SK-N-SH (cell line): ENCODE results near the gene FLRT3.

GRCh38 chr20:9279881-9280519, 211.1 kb downstream of the PLCB4 start:
- RRBS: no CpG with 5 or more reads among the region's 5 CpGs
CAGE:
- cytosol, long polyA plus RNA: no peak
- long polyA plus RNA: no peak
- nucleus, long polyA plus RNA: no peak

- RRBS: no CpG with 5 or more reads among the region's 2 CpGs
CAGE:
- cytosol, long polyA plus RNA: no peak
- long polyA plus RNA: no peak
- nucleus, long polyA plus RNA: no peak
Measured at GRCh38 chr20:9582900-9583188, 68.5 kb downstream of the LAMP5 start.

DNA sequence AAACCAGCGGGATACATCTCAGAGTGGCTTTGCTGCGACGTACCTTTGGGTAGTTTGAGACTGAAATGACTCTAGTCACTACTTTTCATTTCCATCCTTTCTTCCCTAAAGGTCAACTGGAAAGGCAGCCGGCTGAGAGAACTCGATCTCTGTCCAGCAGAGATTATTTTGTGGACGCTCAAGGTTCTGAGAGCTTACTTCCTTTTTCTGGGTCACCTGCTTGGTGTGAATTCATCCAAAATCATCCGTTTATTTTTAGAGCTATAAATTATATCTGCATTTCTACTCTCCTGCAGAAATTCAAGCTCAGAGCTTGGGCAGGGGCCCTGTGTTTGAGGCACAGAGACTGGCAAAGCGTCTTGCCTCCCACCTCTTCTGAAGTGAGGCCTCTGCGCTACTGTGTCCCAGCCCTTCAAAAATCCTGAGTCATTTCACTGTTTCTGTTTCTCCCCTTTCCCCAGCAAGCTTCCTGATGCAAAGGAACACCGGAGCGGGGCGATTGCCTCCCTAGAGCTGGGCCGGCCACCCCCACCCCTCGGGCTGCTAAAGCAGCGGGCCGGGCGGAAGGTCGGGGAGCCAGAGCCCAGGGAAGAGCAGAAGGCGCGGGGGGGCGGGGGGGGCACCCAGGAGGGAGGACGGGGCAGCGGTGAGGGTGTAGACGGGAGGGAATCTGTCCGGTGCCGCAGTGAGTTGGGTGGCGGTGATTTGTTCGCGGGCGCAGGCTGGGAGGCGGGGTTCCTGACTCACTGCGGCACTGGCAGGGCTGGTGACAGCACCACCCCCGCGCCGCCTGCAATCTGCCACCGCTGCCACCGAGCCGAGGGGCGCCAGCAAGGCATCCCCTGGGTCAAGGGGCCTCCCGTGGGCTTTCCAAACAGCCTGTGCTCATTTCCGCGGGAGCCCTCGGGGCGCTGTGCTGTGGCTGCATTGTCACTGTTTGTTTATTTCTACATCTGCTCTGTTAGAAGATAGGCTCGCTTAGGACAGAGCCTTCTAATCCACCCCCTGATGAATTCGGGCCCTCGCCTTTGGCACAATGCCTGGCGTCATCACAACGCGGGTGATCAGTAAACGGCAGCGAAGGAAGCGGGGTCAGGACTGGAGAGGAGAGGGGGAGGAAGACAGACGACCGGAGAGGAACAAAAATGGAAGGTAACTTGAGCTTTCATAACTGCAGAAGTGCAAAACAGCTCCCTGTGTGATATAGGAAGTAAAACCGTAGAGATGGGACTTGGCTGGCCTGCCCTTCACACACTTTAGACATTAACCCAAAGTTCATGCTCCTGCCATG, 46.5 kb upstream of the SNAP25 start:
- RRBS: 4% methylated on average over 3 of the region's 56 CpGs
CAGE:
- cytosol, long polyA plus RNA: no peak
- long polyA plus RNA: no peak
- nucleus, long polyA plus RNA: no peak

GRCh38 chr20:10311828-10312342, 93.3 kb downstream of the SNAP25 start:
- RRBS: no CpG with 5 or more reads among the region's 1 CpG
CAGE:
- cytosol, long polyA plus RNA: no peak
- long polyA plus RNA: no peak
- nucleus, long polyA plus RNA: no peak

- RRBS: no CpG with 5 or more reads among the region's 21 CpGs
CAGE:
- cytosol, long polyA plus RNA: no peak
- long polyA plus RNA: no peak
- nucleus, long polyA plus RNA: no peak
Measured at GRCh38 chr20:10433134-10433532, 889 bp downstream of the MKKS start.

DNA sequence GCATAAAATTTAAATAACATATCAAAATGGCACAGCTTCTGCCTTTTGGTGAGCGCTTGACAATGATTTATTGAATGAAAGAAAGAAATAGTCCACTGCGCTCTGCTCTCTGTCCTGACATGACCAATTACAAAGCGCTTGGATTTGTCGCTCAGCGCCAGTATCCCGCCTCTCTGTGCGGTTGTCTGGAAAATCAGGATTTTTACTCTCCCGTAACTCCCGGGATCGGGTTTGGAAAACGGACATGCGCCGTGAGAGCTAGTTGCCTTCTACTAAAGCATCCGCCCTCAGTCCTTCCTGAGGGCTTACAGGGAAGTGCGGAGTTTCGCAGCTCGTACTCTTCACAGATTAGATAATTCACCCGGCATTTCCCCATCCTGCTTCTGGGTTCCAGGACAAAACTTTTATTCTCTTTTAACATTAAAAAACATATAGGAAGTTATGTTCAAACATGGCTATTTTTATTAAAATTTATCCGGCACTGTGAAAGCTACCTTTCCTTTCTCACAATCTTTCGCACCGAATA, 428 bp upstream of the MKKS start:
- RRBS: 0% methylated on average over 1 of the region's 21 CpGs
CAGE:
- cytosol, long polyA plus RNA: no peak
- long polyA plus RNA: no peak
- nucleus, long polyA plus RNA: no peak

GRCh38 chr20:10508370-10509410, 73.6 kb downstream of the SLX4IP start:
- RRBS: no CpG with 5 or more reads among the region's 11 CpGs
CAGE:
- cytosol, long polyA plus RNA: no peak
- long polyA plus RNA: no peak
- nucleus, long polyA plus RNA: start-site peak on the minus strand at chr20:10508758-10508784, 45 and 32 reads in 2 replicates

GRCh38 chr20:10636967-10637471, 36.8 kb downstream of the JAG1 start:
- RRBS: no CpG with 5 or more reads among the region's 11 CpGs
CAGE:
- cytosol, long polyA plus RNA: no peak
- long polyA plus RNA: no peak
- nucleus, long polyA plus RNA: no peak

- RRBS: no CpG with 5 or more reads among the region's 17 CpGs
CAGE:
- cytosol, long polyA plus RNA: no peak
- long polyA plus RNA: no peak
- nucleus, long polyA plus RNA: no peak
Measured at GRCh38 chr20:10640784-10641405, 32.9 kb downstream of the JAG1 start.

- RRBS: no CpG with 5 or more reads among the region's 12 CpGs
CAGE:
- cytosol, long polyA plus RNA: no peak
- long polyA plus RNA: no peak
- nucleus, long polyA plus RNA: no peak
Measured at GRCh38 chr20:10649545-10650439, 24.0 kb downstream of the JAG1 start.

DNA sequence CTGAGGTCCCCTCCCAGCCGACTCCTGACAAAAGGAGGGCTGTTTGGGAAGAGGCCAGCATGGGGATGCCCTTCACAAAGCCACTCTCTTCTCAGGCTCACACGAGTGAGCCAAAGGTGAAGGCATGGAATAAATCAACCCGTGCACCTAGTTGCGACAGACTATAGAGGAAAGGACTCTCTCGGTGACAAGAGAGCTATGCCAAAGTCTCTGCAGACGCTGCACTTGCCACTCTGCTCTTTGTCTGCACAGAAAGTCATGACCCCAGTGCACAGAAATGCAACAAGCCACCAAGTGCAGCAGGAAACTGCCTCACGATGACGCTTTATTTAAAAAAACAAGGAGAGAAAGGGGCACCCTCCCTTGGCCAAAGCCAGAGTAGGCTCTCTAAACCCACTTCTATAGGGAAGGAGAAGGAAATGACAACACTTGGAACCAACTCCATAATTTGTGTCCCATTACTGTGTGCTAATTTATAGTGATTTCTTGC, 21.0 kb downstream of the JAG1 start:
- RRBS: no CpG with 5 or more reads among the region's 8 CpGs
CAGE:
- cytosol, long polyA plus RNA: no peak
- long polyA plus RNA: no peak
- nucleus, long polyA plus RNA: no peak

DNA sequence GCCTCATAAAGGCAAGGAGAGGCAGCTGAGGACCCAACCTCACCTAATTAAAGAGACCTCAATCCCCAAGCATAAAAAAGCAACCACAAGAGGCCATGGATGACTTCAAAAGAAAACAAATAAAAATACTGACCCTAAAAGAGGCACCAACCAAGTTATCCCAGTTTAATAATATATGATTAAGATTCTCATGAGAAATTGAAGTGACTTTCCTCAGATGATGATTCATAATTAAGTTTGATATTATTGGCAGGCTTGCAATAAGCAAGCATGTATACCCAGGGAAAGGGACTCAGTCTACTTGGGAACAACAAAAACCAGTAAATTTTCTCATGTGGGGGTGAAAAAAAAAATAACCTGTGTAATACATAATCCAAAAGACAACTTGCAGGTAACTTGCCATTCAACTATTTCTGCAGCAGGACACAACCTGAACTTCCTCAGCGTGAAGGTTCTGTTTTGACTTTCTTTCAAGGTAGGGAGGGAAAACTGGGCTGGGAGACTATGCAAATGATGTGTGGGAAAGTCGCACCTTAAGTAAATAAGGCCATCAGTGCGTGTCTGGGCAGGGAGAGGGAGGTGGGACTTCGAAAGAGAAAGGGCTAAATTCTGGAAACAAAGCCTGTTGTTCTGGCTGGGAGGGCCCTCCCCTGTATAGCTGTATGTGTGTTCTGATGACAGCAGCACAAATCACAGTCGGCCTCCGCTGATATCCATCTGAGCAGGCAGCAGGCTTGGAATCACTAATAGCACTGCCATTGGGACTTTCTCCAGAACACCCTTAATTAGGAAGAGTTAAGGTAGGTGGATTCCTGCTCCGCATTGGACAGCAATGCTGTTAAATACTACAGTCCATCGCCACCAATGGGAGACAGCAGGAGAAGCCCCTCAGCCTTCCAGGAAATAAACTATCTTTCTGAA, 19.3 kb downstream of the JAG1 start:
- RRBS: no CpG with 5 or more reads among the region's 8 CpGs
CAGE:
- cytosol, long polyA plus RNA: no peak
- long polyA plus RNA: no peak
- nucleus, long polyA plus RNA: no peak

DNA sequence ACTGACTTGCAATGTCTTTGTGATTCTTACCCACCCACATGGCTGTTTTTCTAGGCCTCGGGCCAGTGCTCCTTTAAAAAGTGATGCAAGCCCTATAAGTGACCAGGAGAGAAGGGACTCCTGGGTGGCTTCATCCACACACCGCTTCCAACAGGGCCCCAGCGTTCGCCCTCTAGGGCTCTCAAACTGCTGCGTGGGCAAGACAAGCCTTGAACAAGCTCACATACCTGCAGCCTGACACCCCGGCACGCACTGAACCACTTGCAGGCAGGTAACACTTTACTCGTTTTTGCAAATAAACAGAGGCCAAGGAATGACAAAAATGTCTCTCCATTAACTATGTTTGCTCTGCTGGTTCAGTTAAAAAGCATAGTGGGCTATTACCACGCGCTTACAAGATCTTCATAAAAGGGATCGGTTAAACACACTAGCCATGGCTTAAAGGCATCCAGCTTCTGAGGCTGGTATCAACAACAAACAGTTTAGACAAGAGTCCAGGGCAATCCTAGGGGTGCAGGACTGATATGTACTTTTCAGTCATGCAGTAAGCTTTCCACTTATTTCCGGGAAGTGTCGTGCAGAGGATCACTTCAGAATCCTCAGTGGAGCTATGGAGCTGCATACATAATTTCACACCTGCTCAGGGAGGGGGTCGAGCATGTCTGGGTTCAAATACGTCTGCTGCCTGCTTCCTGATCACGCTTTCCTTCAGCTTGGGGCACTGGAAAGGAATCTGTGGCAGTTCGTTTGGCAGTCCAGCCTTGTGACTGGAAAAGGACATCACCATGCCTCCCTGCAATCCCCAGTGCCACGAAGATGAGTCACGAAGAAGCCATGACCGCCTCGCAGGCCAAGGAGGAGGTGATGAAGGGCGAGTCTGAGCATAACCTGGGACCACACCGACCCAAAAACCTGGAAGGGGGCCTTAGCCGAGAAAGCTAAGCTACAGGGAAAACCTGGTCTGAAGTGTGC, 13.5 kb downstream of the JAG1 start:
- RRBS: no CpG with 5 or more reads among the region's 24 CpGs
CAGE:
- cytosol, long polyA plus RNA: no peak
- long polyA plus RNA: no peak
- nucleus, long polyA plus RNA: no peak

GRCh38 chr20:10674084-10674298, 192 bp upstream of the JAG1 start:
- RRBS: no CpG with 5 or more reads among the region's 12 CpGs
CAGE:
- cytosol, long polyA plus RNA: no peak
- long polyA plus RNA: no peak
- nucleus, long polyA plus RNA: no peak

GRCh38 chr20:10982266-10982985, 308.6 kb upstream of the JAG1 start:
- RRBS: no CpG with 5 or more reads among the region's 7 CpGs
CAGE:
- cytosol, long polyA plus RNA: no peak
- long polyA plus RNA: no peak
- nucleus, long polyA plus RNA: no peak

DNA sequence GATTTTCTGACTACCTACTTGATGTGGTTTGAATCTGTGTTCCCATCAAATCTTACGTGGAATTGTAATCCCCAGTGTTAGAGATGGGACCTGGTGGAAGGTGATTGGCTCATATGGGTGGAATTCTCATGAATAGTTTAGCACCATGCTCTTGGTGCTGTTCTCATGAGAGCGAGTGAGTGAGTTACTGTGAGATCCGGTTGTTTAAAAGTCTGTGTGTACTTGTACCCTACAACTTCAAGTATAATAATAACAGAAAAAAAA, 111.3 kb upstream of the BTBD3 start:
- RRBS: no CpG with 5 or more reads among the region's 3 CpGs
CAGE:
- cytosol, long polyA plus RNA: no peak
- long polyA plus RNA: no peak
- nucleus, long polyA plus RNA: no peak

GRCh38 chr20:11919039-11919384, 1.3 kb downstream of the BTBD3 start:
- RRBS: no CpG with 5 or more reads among the region's 8 CpGs
CAGE:
- cytosol, long polyA plus RNA: no peak
- long polyA plus RNA: no peak
- nucleus, long polyA plus RNA: no peak

- RRBS: no CpG with 5 or more reads among the region's 12 CpGs
CAGE:
- cytosol, long polyA plus RNA: no peak
- long polyA plus RNA: no peak
- nucleus, long polyA plus RNA: no peak
Measured at GRCh38 chr20:12753716-12754455, 254.9 kb upstream of the SPTLC3 start.

- RRBS: no CpG with 5 or more reads among the region's 1 CpG
CAGE:
- cytosol, long polyA plus RNA: no peak
- long polyA plus RNA: no peak
- nucleus, long polyA plus RNA: no peak
Measured at GRCh38 chr20:13012781-13013271, 4.1 kb downstream of the SPTLC3 start.

DNA sequence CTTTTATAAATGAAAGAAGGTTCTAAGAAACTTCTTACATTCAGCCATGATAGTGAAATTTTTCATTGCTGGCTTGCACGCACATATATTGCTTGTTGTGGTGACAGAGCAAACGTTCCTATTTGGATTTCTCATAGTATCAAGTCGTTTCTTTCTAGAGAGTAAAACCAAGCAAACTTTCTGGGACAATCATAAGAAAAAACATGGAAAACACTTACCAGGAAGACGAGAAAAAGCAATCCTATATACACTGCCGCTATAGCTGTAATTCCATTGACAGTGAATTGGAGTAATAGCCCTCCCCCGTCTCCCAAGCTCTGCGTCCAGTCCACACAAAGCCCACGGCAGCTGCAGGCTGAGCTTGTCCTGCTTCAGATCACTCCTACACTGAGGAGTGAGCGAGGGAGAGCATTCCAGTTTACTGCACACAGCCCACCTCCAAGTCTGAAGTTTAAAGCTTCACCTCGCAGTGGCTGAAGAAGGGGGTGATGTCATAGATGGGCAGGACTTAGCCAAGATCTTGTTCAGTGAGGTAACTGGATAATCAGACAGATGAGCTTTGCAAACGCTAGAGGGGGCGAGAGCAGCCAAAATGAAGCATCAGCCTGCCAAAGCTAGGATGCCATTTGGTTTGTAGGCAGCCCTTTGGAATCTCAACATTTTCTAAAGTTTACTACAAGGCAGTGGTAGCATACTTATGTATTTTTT, at the start of gene FLRT3:
TSS of gene FLRT3 (minus strand) at position 427 of the 708 bp plus-strand sequence.
- RRBS: no CpG with 5 or more reads among the region's 12 CpGs
CAGE:
- cytosol, long polyA plus RNA: no peak
- long polyA plus RNA: no peak
- nucleus, long polyA plus RNA: no peak